Helper T cell (primary cell): ENCODE results near the genes CEACAM19, PPP1R37, BLOC1S3 and MARK4.

DNA sequence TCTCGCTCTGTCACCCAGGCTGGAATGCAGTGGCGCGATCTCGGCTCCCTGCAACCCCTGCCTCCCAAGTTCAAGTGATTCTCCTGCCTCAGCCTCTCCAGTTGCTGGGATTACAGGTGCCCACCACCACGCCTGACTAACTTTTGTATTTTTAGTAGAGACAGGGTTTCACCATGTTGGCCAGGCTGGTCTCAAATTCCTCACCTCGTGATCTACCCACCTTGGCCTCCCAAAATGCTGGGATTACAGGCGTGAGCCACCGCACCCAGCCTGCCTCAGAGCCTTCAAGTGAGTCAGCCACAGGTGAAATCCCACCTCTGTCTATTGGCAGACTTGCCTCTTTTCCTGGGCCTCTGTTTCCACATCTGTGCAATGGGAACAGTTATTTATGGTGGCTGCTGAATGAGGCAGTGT, at the start of gene CEACAM19:
CEACAM19 (plus strand) TSS at position 334 of the 414 bp plus-strand sequence.
- PRO-cap, 2 experiments, result no peak in any of the 2 experiments

GRCh38 chr19:44697188-44697860, 1.6 kb upstream of the CEACAM16 start:
- PRO-cap, 2 experiments, result no peak in any of the 2 experiments

DNA sequence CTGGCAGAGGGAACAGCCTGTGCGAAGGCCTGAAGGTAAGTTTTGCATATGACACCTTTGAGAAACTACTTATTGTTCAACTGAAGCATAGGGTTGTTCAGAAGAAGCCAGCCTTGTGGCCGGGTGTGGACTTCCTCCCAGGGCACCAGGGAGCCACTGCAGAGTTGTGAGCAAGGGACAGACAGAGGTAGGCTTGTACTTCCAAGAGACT, 24.6 kb downstream of the CEACAM16 start:
- PRO-cap, 2 experiments, result no peak in any of the 2 experiments

- PRO-cap, 2 experiments, result no peak in any of the 2 experiments
Observed at GRCh38 chr19:44742337-44742970, 6.1 kb upstream of the BCL3 start.

GRCh38 chr19:44748830-44749107, 261 bp downstream of the BCL3 start:
- PRO-cap, 2 experiments, result no peak in any of the 2 experiments

DNA sequence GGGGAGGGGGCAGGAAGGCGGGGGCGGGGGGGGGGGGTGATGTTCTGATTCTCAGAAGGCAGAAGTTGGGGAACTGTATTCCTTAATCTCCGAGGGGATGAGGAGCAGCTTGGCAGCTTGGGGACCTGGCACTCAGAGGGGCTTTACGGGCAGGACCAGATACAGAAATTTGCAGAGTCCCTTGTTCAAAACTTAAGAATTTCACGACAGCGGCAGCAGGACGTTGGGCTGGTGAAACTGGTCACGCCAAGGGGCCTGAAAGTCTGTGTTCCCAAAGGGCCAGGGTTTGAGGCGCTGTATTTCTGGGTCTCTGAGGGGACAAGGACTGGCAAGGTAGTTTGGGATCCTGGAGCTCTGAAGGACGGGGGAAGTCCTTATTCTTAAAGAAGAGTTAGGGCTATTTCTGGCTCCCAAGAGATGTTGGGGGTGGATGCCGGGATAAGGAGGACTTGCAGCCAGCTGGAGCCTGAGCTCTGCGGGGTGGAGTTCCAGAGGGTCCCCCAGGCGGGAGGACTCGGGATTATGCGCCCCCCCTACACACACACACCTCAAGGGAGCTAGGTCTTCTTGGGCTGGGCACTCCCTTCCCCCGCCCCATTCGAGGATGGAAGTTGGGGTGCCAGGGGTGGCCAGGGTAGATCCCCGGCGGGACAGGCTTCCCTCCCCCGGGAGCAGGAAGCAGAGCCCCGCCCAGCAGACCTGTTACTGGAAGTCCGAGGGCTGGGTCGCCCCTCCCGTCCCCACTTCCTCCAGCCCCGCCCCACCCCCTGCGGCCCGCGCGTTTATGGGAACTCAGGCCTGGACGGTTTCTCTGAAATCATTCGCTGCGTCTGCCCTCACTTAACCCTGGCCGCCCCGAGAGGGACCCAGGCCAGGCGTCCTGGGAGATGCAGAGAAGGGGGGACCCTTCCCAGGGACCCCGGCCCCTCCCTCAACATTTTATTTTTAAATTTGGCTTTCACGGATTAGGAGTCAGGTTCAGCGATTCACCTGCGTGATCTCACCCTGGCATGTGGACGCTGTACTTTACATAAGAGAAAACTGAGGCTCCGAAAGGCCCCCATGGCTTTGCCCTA, 5.6 kb downstream of the BCL3 start:
- PRO-cap, 2 experiments, result peak in 2 of 2 experiments; most common plus-strand start position 597 of the sequence (in 2); most common minus-strand start position 138 of the sequence (in 2)

DNA sequence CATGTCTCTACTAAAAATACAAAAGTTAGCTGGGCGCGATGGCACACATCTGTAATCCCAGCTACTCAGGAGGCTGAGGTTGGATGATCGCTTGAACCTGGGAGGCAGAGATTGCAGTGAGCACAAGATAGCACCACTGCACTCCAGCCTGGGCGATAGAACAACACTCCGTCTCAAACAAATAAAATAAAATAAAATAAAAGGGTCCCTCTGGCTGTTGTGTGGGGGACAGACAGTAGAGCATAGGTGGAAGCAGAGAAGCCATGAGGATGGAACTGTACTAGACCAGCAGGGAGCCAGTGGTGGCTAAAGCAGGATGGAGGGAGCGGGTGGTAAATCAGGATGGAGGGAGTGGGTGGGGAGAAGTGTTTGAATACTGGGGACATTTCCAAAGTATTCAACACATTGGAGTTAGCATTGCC, 7.2 kb downstream of the BCL3 start:
- PRO-cap, 2 experiments, result no peak in any of the 2 experiments

GRCh38 chr19:44756166-44756442, 7.6 kb downstream of the BCL3 start:
- PRO-cap, 2 experiments, result no peak in any of the 2 experiments

- PRO-cap, 2 experiments, result no peak in any of the 2 experiments
Observed at GRCh38 chr19:44767814-44768328, 9.8 kb upstream of the CBLC start.

DNA sequence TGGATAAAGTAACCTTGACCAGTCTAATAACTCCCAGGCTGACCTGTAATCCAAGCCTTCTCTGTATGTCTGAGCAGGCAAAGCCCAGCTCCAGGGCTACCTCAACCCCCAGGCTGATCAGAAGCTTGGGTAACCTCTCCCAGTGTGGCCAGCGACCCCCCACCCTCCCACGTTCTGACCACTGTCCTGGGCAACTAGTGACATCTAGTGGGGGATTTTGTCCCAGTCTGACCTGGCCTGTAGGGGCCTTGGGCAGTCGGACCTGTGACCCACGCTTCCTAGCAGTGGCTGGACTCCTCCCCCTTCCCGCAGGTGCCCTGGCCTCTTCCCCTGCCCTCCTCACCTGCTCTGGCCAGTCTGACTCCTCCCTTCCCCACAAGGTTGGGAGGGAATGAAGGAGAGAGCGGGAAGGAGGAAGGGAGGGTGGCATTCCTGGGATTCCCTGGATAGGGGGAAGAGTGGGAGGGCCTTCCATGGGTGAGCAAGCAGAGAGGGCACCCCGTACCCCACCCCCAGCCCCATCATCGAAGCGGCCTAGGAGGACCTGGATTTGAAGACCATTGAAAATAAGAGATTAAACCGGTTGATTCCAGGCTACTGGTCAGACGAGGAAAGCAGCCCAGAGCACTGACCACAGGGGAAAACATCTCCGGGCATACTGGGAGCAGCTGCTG, 848 bp upstream of the BCAM start:
- PRO-cap, 2 experiments, result no peak in any of the 2 experiments

GRCh38 chr19:44892332-44893277, 1.6 kb downstream of the TOMM40 start:
- PRO-cap, 2 experiments, result no peak in any of the 2 experiments

DNA sequence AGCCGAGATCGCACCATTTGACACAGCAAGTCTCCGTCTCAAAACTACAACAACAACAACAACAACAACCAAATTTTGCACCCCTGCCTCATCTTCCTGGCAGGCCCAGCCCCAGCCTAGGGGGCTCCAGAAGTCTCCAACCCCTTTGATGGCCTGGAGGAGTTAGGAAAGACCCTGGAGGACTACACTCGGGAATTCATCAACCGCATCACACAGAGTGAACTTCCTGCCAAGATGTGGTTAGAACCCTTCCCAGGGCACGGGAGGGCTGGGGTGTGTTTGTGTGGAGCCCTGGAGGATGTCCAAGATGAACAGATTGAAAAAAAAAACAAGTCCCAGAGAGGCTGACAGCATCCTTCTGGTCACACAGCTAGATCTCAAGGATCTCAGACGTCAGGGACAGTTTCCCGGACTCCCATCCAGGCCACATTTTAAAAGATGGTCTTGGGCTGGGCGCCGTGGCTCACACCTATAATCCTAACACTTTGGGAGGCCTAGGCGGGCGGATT, 13.3 kb downstream of the APOC1 start:
- PRO-cap, 2 experiments, result no peak in any of the 2 experiments

DNA sequence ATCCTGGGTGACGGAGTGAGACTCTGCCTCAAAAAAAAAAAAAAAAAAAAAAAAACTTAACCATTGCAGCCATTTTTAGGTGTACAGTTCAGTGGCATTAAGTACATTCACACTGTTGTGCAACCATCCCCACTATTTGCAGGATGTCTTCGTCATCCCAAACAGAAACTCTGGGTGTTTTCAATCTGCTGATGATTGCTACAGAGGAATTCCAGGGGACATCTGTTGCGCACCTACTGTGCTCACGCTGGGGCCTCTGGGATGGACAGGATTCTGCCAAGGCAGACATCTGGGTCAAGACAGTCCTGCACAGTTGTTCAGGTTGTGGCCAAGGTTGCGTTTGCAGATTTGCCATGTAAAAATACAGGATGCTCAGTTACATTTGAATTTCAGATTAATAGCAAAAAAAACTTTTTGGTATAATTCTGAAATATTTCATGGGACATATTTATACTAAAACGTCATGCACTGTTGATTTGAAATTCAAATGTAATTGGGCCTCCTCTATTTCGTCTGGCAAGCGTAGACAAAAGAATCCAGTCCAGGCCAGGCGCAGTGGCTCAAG, 2.3 kb upstream of the APOC4 start:
- PRO-cap, 2 experiments, result no peak in any of the 2 experiments

- PRO-cap, 2 experiments, result no peak in any of the 2 experiments
Observed at GRCh38 chr19:45055926-45056707, 17.3 kb downstream of the CLASRP start.

- PRO-cap, 2 experiments, result no peak in any of the 2 experiments
Observed at GRCh38 chr19:45071634-45072984, 4.2 kb downstream of the ZNF296 start.

DNA sequence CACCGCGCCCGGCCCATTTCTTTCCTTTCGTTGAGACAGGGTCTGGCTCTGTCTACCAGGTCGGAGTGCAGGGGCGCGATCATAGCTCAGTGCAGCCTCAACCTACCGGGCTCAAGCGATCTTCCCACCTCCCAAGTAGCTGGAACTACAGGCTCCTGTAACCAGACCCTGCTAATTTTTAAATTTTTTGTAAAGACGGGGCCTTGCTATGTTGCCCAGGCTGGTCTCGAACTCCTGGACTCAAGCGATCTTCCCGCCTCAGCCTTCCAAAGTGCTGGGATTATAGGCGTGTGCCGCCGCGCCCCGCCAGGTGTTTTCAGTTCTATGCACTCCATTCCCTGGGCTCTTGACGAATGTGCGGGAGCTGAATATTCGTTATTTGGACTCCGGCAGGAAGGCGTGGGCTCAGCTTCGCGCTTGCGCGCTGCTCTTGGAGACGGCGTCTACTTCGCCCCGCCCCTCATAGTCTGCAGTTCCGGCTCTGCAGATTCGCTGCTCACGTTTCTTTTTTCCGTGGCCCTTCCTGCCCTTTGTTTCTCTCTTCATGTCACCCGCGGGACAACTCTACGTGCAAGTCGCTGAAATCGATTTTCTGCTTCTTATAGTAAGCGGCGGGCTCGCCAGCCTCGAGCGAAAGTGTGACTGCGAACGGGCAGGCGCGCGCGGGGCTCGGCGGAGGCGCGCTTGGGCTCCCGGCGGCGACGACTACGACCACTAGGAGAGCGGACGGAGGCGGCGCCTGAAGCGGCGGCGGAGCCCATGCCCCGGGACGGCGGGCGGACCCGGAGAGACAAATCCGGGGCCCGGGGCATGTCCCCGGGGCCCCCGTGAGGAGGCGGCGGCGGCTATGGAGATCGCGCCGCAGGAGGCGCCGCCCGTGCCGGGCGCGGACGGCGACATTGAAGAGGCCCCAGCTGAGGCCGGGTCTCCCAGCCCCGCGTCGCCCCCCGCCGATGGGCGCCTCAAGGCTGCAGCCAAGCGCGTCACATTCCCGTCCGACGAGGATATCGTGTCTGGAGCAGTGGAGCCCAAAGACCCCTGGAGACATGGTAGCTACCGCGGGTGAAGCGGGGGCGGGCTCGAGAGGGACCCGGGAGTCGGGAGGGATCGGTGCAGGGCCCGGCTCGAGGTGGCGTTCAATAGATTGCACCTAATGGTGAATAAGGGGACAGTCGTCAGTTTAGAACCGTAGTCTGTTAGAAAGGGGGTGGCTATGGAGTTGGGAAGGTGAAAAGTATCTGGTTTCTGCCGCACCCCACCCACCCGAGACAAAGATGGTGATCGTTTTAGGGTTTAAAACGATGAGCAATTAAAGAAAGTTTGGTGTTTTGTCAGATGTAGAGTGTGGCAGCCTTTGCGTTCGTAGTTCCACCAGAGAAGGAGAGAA, at the start of gene PPP1R37:
PPP1R37 (plus strand) TSS at position 701 of the 1,387 bp plus-strand sequence.
- PRO-cap, 2 experiments, result peak in 2 of 2 experiments; most common plus-strand start position 714 of the sequence (in 2); most common minus-strand start position 355 of the sequence (in 2)

- PRO-cap, 2 experiments, result no peak in any of the 2 experiments
Observed at GRCh38 chr19:45100752-45101409, 7.9 kb downstream of the PPP1R37 start.

DNA sequence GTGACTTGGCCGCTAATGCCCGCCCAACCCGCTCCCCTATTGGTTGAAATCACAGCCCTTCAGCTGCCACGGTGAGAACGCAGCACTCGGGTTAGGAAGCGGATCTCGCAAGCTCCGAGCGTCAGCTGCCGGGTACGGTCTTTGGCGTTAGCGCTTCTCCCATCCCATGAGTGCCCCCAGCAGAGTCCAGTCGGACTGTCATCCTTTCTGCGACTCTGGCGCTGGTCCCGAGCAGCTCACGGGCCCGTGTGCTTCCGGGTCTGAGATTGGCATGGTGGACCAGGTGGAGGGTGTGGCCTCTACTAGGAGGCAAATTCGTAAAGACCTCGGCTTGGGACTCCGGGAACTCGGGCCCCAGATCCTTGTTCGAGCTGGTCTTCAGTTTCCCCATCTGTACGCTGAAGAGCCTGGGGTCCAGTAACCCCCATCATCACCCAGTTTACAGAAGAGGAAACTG, at the start of gene BLOC1S3:
BLOC1S3 (plus strand) TSS at position 85 of the 457 bp plus-strand sequence.
- PRO-cap, 2 experiments, result peak in 2 of 2 experiments; most common plus-strand start position 85 of the sequence (in 2); most common minus-strand start position 240 of the sequence (in 1)

DNA sequence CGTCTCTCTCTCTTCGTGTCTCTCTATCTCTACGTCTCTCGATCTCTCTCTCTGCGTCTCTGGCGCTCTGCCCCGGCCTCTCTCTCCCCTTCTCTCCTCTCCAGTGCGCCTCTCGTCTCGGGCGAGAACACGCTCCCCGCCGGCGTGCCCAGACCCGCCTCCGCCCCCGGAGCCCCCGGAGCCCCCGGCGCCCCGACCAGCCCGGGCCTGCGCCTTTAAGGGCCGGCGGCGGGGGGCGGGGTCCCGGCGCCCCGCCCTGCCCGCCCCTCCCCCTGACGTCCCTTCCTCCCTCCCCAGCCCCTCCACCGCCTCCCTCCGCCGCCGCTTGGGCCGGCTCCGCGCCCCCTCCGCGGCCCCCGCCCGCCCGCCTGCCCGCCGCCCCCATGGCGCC, at the start of gene MARK4:
MARK4 (plus strand) TSS at position 286 of the 391 bp plus-strand sequence.
- PRO-cap, 2 experiments, result peak in 1 of 2 experiments; most common plus-strand start position 301 of the sequence (in 1)

GRCh38 chr19:45251377-45252304, 570 bp downstream of the MARK4 start:
- PRO-cap, 2 experiments, result no peak in any of the 2 experiments